Cardiac atrium fibroblast (primary cell): ENCODE measurements around the genes LRRIQ1 and ALX1.

DNA sequence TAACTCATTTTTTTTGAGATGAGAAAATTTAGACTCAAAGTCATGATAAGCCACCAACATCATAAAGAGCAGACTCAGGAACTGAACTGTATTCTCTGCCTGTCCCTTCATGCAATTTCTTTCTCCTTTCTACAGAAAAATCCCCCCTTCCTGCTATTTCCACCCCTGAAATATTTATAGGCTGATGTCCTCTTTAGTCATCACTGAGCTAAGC lies 148.5 kb upstream of the KRR1 start:
- RAMPAGE, long total RNA = no peak

- RAMPAGE, long total RNA = no peak
These were observed 195.4 kb upstream of the KRR1 start for GRCh38 chr12:75706717-75707239.

- RAMPAGE, long total RNA = no peak
These were observed 106.6 kb downstream of the NAP1L1 start for GRCh38 chr12:75977549-75978663.

- RAMPAGE, long total RNA = no peak
These were observed 64.3 kb downstream of the NAP1L1 start for GRCh38 chr12:76020168-76020699.

DNA sequence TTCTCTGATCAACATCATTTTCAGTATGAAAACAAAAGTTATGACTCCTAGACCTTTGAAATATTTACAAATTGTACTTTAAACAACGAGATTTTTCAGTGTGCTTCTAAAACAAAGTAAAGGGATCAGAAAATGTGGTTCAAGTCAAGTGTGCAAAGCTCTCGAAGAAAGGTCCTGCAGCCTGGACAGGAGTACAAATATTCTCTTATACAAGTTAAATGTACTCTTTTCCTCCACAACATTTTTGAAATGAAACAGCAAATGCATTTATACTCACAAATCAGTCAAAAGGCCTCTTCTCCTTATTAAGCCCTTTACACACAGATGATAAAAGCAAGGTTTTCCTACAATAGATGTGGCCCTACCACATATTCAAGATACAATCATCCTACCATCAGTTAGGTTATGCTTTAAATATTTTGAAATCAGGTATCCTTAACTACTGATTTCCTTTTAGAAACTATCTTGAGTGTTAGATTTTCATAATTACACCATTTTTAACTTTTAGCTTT lies 55.4 kb downstream of the NAP1L1 start:
- RAMPAGE, long total RNA = no peak

DNA sequence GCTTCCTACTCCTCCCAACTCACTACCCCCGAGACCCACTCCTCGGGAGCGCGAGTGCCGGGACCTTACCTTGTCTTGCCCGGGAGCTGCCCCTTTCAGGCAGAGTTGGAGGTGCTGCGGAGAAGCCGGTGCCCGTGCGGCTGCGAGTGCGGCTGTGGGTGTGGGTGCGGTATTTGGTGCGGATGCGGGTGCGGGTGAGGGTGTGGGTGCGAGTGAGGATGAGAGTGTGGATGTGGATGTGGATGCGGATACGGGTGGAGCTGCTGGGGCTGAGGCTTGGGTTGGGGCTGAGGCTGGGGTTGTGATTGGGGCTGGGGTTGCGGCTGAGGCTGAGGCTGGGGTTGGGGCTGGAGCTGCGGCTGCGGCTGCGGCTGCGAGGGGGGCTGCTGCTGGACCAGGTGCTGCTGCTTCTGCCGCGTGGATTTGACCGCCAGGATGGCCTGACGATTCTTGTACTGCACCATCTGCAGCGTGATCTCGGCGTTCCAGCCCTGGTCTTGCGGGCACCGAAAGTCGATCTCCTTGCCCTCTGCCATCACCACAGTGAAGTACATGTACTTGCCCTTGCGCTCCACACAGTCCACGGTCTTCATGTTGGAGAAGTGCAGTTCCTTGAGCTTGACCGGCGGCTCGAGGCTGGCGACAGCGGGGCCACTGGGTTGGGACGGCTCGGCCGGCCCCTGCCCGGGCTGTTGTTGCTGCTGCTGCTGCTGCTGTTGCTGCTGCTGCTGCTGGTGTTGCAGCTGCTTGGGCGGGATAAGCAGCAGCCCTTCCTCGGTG lies 53.9 kb downstream of the NAP1L1 start:
- RAMPAGE, long total RNA = no peak

DNA sequence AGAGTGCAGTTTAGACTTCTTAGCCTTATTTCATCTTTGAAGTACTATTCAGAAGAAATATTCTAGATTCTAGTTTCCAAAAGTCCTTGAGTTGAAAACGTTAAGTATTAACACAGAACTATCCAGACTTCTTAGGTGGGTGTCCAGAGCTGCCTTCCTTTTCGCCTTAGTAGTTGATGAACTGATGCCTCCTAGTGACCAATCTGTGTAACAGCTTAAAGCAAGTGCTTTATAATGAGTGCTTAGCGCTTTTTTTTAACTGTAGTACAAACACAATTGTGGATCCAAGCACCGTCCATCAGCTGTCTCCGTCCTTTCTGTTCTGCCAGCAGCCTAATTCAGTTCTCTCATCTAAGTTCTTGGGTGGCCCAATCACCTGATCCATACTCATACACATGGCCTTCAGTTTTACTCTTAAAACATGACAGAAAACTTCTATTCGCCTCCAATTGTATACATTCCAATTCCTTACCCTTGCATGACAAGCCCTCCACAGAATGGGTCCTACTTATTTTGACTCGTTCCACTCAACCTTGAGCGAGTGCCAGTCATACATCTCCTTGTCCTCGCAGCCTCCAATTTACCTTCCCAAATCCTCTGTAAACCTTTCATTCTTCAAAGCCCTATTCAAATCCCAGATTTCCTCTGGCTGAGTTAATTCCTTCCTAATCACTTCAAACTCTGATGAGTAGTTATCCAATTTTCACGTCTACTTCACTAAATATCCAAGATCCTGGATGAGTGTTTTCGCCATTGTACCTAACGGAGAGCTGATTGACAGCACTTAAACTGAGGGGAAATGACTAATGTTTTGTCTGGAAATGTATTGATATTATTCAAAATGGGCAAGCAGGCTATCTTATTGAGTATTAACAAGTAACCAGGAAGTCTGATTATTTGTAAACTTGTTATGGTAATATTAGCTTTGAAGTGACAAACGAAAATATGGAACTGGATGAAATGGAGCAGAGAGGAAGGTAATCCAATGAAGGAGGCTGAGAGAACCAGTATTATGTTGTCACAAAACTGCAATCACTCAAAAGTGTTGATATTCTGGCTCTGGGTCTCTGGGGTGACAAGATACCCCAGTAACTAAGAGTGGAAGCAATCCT lies 47.0 kb downstream of the NAP1L1 start:
- RAMPAGE, long total RNA = no peak

DNA sequence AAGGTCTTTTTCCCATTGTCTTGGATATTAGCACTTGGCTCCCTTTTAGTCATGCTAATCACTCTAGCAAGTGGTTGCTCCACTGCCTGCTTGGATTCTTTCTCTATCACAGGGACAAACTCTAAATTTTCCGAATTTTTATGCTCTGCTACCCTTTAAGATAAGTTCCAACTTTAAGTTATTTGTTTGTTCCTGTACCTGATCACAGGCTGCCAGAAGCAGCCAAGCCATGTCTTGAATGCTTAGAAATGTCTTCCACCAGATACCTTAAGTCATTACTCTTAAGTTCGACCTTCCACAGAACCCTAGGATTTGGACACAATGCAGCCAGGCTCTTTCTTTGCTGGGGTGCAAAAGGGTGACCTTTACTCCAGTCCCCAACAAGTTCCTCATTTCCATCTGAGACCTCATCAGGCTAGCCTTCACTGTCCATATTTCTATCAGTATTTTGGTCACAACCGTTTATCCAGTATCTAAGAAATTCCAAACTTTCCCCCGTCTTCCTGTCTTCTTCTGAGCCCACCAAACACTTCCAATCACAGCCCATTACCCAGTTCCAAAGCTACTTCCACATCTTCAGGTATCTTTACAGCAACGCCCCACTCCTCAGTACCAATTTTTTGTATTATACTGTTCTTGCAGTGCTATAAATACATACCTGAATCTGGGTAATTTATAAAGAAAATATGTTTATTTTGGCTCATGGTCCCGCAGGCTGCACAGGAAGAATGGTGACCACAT lies 40.5 kb downstream of the OSBPL8 start:
- RAMPAGE, long total RNA = no peak

- RAMPAGE, long total RNA = no peak
These were observed 172.9 kb upstream of the E2F7 start for GRCh38 chr12:77238106-77238783.

DNA sequence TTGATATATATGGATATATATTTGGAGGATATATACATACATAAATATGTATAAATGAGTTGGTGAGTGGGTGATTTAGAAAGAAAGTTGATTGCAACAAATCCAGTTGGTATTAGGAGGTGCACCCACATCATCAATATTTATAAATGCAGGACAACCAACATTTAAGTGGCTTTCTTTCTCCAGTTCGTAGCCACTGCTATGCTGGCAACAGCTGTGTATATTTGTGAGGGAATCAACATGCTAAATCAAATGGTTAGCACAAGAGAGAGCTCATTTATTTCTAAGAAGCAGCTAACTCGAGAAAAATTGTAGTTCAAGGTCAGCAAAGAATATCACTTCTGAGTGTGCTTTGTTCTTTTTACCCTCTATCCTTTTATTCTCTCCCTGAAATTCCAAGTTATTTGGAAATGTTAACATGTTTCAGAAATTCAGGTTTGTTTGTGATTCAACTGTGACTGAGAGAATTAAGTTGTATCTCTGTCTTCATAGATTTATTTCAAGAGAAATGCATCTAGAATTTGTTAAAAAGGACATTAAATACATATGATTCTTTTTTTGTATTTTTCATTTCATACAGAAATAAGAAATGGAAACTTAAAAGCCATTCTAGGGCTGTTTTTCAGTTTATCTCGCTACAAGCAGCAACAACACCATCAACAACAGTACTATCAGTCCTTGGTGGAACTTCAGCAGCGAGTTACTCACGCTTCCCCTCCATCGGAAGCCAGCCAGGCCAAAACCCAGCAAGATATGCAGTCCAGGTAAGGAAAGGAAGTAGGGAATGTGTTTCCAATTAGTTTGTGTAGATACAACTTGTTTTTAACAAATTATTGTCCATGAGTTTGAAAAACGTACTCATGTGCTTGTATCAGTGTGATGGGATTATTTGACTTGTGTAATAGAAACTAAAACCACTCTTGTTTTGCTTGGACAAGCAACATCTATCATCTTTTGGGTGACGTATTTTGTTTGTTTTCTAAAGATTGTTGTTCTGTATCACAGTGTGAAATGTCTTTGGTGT lies 137.6 kb downstream of the NAV3 start:
- RAMPAGE, long total RNA = no peak

DNA sequence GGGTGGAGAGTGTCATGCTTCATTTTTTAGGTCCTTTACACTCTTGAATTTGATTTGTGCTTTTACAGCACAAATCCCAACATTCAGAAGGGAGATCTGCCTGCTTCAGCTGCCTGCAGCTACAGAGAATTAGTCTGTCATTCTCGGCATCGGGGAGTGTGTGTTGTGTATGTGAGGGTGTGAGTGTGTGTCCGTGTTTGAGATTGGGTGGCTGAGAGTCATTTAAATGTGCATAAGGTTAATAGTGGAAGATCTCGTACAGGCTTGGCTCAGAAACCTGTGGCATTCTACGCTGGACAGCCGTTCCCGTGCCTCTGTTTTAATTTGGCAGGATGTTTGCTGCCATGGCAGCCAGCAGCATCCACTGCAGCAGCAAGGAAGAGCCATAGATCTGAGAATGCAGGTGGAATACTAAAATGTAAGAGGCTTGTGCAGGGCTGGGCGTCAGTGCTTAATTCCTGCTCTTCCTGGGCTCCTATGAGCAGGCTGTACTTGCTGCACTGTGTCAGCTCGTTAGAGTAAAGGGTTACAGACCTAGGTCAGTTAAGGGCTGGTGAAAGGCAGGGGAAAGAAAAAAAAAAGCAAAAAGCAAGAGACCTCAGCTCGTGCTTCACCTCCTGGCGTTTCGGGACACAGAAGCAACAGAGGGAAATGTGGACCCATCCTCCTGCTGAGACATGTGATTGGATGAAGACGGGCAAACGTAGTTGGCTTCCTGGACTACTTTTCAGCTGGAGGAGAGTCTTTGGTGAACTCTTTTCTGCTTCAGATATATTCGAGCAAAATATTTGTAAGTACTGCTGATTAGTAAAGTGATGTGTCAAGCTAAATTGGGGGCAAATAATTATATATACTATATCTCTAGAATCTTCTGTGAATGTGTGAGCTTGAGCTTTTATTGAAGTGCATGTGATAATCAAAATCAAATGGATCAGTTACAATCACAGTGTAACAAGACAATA lies 205.5 kb downstream of the NAV3 start:
- RAMPAGE, long total RNA = no peak

- RAMPAGE, long total RNA = no peak
These were observed 268.6 kb downstream of the PAWR start for GRCh38 chr12:79422042-79422607.

DNA sequence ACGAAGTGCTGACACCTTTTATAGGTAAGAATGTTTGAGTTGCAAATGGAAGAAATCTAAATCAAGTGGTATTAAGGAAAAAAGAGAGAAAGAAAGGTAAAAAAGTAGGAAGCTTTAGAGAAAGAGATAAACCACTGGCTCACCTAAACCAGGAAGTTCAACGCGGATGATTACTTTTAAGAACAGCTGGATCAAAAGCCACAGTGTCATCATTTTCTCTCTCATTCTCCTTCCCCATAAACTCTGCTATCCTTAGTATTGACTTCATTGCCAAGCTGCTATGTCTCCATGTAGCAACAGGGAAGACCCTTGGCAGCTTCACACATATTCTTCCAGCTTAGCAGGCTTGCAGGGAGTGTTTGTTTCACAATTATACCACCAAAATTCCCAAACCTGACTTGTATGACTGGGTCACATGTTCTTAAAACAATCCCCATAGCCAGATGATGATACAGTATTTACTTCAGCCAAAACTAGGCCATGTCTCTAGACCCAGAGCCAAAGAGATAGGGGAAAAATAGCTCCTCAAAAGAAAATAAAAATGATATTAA lies 235.5 kb downstream of the PAWR start:
- RAMPAGE, long total RNA = no peak

GRCh38 chr12:79711752-79712069 lies 20.9 kb upstream of the PAWR start:
- RAMPAGE, long total RNA = no peak

- RAMPAGE, long total RNA = no peak
These were observed 33.8 kb downstream of the PTPRQ start for GRCh38 chr12:80477880-80478204.

GRCh38 chr12:80697269-80697784 lies 10.1 kb upstream of the MYF6 start:
- RAMPAGE, long total RNA = no peak

DNA sequence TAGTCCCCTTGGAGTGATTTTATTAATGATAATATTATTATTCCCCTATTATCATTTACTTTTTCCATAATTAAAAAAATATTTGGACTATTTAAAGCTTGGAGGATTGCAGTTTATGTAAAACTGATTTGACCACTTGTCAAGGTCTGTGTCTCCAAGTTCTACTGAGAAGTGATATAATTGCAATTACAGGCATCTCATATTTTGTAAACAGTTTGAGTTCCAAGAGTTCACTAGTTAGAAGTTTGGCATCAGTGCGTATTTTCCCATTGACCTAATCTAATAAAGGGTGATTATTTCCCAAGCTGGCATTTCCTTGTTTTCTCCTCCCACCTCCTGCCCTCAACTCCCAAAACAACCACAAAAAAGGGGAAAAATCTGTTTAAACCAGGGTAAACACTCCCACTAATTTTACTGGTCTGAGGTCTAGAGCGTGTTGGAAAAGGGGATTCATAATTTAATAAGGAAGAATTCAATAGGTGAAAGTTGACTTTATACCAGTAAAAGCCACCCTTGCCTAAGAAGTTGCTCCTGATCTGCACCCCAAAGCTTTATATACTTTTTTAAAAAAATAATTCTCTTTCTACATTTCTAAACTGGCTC lies 3.0 kb upstream of the MYF6 start:
- RAMPAGE, long total RNA = no peak

DNA sequence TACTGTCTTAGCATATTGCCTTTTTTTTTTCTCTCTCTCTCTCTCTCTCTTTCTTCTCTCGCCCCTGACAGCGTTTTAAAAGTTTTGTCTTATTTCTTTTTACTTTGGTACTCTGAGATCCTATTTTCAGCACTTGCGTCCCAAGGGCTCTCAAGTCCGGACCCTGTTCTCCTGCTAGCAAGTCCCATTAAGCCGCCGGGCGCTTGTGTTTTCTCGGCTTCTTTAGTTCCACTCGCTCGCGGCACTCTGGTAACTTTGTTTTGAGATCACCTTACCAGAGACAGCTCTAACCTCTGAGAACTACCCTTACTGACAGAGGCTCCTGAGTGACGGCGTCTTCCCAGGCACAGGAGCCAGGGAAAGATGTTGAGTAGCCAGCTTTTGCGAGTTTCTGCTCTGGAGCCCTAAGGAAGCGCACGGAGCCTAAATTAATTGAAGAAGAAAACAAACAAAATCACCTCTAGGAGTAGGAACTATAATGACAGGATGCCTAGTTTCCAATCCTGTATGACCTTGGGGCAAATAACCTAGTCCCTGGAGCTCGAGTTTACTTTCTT lies 2.6 kb upstream of the MYF5 start:
- RAMPAGE, long total RNA = no peak

- RAMPAGE, long total RNA = no peak
These were observed at the start of gene LRRIQ1 for GRCh38 chr12:85035954-85036728. TSS of gene LRRIQ1 (plus strand) at chr12:85036351.

- RAMPAGE, long total RNA = no peak
These were observed at the start of gene ALX1 for GRCh38 chr12:85279631-85280340. TSS of gene ALX1 (plus strand) at chr12:85280220.